Epithelial cell of prostate (primary cell): ENCODE data around the genes TEX30 and BIVM.

DNA sequence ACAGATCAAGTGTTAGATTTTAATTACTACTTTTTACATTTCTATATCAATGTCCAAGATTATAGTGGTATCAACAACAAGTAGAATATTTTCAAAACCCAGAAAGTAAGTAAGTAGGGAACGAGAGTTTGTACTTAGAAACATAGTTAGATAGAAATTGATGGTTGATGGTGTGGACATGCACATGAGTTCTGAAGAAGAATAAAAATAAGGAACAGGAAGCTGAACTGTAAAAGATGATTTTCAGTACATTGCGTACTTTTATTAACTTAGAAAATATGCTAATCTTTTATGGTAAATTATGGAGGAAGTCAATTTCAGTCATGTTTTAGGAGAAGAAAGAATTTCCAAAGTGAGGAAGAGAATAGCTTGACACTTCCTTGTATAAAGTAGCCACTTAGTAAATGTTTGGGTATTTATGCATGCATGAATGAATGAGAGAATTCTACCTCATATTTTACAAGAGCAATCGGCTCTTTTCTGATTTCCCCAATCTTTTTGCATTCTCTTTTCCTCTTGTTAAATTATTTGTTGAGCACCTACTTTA, 12.4 kb upstream of the GPR18 start:
- RRBS = no CpG with 5 or more reads among the region's 3 CpGs

DNA sequence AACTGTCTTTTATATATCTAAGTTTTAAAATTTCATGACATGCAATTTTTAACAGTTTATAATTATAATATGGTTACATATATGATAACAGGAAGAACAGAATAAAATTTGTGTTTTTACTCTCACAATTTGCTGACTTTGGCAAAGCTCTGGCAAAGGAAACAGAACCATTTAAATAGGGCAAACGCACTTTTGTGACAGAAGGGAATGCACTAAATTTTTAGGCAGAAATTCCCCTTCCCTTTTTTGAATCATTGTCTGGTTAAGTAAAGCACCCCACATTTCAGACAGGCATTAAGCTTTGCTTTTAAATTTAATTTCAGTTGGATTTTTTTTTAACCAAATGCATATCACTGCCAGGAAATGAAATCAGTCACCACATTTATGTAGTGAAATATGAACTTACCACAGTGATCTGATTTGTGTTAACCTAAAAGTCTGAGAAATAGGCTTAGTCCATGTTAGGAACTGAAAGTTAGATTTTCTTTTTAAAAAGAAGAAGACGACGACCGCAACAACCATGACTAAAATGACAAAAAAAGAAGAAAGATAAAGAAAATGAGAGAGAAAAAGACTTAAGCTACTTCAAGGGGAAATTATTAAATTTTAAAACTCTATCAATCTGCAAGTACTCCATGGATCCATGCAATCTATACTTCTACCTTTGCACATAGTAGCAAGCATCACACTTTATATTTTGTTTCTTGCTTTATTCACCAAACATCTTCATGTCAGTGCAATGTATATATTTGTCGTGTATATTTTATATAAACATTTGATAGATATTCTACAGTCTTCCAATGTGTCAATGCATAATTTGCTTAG, 10.7 kb downstream of the GPR183 start:
- RRBS = no CpG with 5 or more reads among the region's 5 CpGs

GRCh38 chr13:99307666-99308548, 708 bp upstream of the GPR183 start:
- RRBS = no CpG with 5 or more reads among the region's 7 CpGs

DNA sequence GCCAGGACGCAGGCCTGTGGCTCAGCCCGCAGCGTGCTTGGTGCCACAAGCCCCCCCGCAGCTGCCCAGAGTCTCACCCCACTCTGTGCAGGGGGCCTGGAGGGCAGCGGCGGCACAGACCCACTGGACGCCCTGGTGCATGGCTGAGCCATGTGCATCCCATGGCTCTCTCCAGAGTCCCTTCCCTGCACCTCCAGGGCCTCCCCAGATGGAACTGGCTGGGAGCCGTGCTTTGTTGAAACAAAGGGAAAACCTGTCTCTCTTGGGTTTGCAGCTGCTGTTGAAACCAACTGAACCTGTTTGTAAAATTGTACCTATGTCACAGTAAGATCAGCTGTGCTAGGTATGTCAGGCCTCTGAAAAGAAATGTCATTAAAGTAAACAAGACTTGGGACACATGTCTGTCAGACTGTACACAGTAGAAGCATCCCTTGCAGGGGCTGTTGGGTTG, 48.5 kb upstream of the GPR183 start:
- RRBS = no CpG with 5 or more reads among the region's 8 CpGs

GRCh38 chr13:99403740-99404100, 96.5 kb upstream of the GPR183 start:
- RRBS = no CpG with 5 or more reads among the region's 6 CpGs

GRCh38 chr13:99546744-99547203, 45.5 kb downstream of the TM9SF2 start:
- RRBS = no CpG with 5 or more reads among the region's 8 CpGs

GRCh38 chr13:99650323-99650758, 43.9 kb downstream of the CLYBL start:
- RRBS = no CpG with 5 or more reads among the region's 3 CpGs

GRCh38 chr13:99892374-99892755, 79.2 kb downstream of the ZIC5 start:
- RRBS = no CpG with 5 or more reads among the region's 6 CpGs

DNA sequence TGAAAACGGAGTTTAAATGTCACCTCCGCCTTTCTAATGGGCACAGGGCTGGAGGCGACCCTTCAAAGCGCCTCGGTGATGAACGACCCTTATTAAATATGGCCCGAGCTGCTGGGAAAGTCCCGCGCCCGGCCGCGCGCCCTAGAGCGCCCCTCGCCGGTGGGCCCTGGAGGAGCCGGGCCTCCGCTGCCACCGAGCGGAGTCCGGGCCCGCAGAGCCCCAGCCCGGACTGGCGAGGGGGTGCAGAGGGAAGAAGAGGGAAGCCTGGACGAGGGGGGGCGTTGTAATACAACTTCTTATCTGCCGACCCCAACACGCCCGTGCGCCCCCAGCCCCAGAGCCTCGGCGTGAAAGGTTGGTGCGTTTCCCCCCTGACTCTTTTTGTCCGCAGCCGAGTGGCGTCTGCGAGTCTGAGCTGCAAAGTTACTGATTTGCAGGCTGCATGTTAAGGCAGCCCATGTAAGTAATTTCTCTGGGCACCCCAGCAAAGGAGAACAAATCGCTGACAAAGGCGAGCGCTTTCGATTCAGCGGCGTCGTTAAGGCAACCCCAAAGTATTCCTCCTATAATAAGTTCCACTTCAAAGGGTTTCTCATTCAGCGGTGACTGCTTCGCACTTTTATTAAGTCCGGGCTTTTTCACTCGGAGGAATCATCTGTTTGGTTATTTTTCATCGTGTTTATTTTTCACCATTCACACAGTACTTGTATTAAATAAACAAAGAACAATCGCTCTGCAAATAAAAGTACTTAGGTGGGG, 11.8 kb downstream of the ZIC5 start:
- RRBS = no CpG with 5 or more reads among the region's 50 CpGs

GRCh38 chr13:100091384-100091743, 2.5 kb downstream of the PCCA start:
- RRBS = no CpG with 5 or more reads among the region's 2 CpGs

DNA sequence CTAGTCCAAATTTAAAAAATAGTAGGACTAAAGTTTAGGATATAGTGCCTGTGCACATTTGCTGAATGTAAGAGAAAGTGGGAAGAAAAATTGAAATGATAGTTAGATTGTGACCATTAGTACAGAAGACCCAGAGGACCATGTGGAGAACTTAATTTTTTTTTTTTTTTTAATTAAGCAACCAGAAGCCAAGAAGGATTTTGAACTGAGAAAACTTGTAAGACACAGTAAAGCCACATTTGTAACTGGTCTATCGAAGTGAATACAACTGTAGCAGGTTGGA, 185.8 kb downstream of the GGACT start:
- RRBS = no CpG with 5 or more reads among the region's 1 CpG

DNA sequence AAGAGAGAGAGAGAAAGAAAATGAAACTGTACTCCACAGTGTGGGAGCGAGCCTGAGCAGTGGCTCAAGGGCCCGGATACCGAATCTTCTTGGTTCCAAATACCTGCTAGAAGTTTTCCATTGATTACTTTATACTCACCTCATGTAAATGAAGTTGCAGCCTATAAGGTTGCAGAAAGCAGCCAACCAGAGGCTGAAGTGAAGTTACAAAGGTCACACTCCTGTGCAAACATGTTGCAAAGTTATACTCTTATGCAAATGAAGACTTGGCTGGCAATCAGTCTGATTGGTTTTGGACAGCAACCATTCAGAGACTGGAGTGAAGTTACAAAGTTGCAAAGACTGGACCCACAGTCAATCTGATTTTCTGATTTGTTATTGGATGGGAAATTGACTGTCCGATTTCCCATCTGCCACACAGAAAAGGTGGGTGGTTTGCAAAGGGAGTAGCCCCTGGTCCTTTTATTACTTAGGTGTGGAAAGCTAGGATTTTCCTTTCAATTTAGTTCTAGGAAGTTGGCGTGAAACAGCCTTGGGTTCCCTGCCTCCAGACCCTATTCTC, 152.5 kb downstream of the GGACT start:
- RRBS = no CpG with 5 or more reads among the region's 5 CpGs

DNA sequence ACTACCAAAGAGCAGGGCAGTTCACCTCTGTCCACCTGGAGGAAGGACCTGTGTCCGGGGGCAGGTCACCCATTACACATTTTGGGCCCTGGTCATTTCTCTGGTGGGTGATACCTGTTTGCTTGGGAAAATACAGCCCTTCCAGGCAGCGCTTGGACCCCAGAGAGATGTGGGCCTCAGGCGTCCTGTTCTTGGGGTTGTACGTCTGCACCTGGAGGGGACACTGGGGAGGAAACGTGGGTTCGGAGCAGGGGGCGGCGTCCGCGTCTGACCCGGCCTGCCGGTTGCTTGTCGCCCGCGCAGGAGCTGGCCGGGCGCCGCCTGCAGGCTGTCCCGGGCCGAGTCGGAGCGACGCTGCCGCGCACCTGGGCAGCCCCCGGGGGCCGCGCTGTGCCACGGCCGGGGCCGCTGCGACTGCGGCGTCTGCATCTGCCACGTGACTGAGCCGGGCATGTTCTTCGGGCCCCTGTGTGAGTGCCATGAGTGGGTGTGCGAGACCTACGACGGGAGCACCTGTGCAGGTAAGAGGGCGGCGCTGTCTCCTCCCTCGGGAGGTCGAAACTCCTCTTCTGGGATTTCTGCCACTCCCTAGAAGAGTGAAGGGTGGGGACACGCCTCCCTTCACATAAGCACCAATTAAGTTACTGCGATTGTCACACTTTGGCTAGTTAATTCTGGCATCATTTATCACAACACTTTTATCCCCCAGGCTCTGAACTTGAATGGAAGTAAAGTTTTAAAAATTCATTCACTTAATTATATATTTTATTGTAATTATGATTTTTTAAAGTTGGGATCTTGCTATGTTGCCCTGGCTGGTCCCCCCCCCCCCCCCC, 1.3 kb downstream of the ITGBL1 start:
- RRBS = 1% methylated on average over 15 of the region's 46 CpGs

DNA sequence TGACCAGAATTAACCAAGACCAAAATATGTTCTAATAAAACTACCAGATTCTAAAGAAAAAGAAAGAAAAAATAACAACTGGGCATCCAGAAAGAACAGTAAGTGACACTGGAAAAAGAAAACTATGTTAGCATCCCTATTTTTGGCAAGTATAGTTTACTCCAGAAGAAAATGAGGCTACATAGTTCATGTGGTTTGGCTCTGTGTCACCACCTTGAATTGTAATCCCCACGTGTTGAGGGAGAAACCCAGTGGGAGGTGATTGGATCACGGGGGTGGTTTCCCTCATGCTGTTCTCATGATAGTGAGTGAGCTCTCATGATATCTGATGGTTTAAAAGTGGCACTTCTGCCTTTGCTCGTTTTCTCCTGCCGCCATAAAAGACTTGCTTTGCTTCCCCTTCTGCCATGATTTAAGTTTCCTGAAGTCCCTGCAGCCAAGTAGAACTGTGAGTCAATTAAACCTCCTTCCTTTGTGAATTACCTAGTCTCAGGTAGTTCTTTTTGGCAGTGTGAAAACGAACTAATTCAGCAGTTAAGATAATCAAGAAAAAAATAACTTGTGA, 77.0 kb downstream of the ITGBL1 start:
- RRBS = no CpG with 5 or more reads among the region's 5 CpGs

GRCh38 chr13:102353359-102353696, 243.5 kb upstream of the TPP2 start:
- RRBS = no CpG with 5 or more reads among the region's 3 CpGs

- RRBS = no CpG with 5 or more reads among the region's 37 CpGs
These were observed 4.6 kb upstream of the TPP2 start for GRCh38 chr13:102591878-102592871.

DNA sequence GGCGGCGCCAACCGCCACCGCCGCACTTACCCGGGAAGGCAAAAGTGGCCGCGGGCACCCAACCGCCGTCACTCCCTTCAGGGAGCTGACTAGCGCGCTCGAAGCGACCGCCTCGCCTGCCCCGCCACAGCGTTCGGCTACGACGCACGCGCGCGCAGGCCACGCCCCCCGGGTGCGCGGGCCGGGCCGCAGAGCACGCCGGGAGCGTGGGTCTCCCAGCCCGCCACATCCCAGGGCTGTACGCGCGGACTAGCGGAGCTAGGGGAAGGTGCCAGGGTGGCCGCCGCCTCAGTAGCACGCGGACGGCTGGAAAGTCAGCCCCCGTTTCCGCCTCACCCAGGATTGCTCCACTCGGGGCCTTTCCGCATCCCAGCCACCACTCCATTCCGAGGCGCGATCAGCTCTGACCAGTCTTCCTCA, at the start of gene TEX30:
Gene TEX30 (minus strand): TSS at position 135 of the 420 bp plus-strand sequence.
- RRBS = no CpG with 5 or more reads among the region's 51 CpGs

DNA sequence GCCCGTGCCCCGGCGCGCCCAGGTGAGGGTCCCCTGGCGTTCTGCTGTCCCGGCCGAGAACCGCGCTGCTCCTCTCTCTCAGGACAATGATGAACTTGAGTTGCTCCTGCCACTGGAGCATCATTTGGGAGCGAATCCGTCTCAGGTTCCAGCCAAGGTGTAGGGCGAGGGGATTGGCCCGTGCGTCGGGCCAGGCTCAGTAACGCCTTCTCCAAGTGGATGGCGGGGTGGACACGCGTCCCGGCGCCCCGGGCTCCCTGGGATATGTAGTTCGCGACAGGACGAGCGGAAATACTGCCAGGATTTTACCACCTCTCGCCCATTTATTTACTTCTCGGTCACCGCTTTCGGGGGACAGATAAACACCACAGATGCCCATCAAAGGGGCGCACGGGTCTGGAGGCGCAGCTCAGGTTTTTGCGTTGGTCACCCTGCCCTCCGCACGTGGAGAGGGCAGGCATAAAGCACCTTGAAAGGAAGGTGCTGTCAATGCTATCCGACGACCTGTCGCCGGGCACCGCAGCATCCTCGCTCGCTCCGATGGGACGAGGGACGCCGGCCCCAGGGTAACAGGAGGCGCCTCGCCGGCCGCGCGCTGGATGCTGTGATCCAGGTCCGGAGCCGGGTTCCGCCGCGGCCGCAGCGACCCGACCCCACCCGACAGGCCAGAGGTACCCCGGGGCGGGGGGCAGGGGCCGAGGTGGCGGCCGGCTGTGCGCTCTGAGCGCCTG, at the start of gene BIVM:
Gene BIVM (plus strand): TSS at position 269 of the 731 bp plus-strand sequence.
- RRBS = 1% methylated on average over 26 of the region's 69 CpGs

DNA sequence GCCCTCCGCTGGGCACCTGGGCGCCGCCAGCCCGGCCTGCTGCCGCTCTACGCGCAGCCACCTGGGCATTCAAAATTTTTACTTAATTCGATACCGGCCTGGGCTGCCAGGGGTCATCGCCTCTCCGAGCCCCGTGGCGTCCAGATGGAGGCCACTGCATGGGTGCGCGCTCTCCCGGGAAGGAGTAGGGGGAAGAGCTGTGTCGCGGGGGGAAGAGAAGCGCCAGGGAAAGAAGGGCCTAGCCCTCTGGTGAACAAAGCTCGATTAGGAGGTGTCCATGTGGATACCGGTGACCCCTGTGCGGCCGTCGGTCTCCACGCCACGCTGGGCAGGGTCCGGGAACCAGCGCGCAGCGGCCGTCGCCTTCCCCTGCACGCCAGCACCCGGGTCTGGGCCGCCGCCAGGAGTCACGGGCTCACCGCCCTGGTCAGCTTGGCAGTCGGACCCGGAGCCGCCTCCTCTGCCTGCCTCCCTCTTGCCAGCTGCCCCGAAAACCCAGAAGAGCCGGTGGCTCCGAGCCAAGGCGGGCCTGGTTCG, 731 bp downstream of the BIVM start:
- RRBS = 1% methylated on average over 36 of the region's 46 CpGs

- RRBS = 83% methylated on average over 3 of the region's 7 CpGs
These were observed 8.8 kb downstream of the ERCC5 start for GRCh38 chr13:102854548-102855052.